Cardiac fibroblast (primary cell): ENCODE measurements around a stretch of chr21.

DNA sequence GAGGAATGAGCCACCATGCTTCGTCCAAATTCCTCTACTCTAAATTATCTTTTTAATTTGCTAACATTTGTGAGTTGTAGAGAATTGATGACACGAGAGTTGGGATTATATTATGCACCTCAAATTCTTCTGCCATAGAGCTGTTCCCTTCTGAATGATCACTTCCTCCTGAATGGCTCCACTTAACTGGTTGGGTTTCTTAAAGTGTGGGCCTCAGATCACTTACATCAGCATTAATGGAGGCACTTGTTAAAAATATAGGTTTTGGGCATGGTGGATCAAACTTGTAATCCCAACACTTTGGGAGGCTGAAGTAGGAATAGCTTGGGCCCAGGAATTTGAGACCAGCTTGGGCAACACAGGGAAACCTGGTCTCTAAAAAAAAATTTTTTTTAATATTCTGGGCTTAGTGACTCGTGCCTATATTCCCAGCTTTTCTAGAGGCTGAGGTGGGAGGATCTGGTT lies 2.8 kb downstream of the ITSN1 start:
- RRBS = no CpG with 5 or more reads among the region's 3 CpGs

- RRBS = no CpG with 5 or more reads among the region's 3 CpGs
Observed at GRCh38 chr21:33767517-33768036, 125.3 kb downstream of the ITSN1 start.

DNA sequence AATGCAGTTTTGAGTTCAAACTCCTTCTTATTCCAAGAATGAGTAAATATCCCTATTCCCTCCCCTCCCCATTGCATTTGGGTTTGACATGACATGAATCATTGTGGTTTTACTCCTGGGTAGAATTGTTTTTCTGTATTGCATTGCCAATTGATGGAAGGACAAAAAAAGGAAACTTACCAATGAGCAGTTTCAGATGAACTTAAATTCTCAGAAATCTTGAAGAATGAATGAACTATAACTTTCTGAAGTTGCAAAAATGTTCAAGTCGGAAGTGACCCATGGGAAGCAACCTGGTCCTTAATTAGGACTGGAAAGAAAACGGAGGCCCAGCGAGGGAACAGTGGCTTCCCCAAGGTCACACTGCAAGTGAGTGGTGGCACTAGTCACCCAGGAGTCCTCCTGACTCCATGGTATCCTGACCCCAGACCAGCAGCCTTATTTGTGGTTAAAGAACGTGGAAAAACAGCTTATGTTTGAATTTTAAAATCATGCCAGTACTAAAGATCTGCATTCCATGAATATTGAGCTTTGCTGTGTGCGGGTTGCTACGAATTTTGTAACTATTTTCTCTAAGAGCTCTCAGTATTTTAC lies 61.3 kb upstream of the ATP5PO start:
- RRBS = no CpG with 5 or more reads among the region's 6 CpGs

GRCh38 chr21:34037575-34037911 lies 35.8 kb upstream of the MRPS6 start:
- RRBS = no CpG with 5 or more reads among the region's 6 CpGs

DNA sequence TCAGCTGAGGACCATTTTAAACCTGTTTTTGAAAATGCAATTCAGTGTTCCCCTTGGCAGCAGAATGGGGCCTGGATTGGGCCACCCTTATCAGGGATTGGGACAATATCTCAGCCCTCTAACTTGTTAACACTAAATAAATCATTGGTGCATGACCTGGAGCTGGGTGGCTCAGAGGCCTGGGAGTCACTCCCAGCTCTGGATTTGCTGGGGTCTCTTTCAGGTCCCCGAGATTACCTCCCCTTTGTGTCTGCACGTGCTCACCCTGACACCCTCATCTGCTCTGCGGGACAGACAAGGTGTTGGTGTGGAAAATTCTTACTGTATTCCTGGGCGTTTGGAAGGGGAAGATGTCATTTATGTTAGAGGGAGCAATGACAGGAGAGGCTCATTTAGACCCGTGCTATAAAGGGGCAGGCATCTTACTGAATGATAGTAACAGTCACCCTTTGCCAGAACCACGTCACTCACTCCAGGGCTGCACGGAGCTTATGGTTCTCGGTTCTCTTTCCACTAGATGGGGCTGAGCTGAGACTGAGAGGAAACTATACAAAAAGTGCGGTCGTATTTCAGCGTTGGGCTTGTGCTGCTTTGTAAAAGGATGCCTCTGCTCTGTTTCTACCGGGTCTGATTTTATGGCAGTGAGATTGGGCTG lies 55.5 kb downstream of the MRPS6 start:
- RRBS = no CpG with 5 or more reads among the region's 12 CpGs

GRCh38 chr21:34198236-34198418 lies 124.7 kb downstream of the MRPS6 start:
- RRBS = no CpG with 5 or more reads among the region's 3 CpGs

DNA sequence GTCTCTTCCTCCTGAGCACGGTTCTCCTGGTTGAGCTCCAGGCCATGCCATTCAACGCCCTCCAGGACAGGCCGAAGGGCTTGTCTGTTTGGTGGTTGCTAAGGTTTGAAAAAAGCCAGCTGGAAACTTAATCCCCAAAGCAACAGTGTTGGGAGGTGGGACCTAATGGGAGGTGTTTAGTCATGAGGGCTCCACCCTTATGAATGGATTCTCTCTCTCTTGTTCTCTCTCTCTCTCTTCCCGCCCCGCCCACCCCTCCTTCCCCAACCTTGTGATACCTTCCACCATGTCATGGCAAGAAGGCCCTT lies 838 bp downstream of the KCNE1 start:
- RRBS = no CpG with 5 or more reads among the region's 5 CpGs

DNA sequence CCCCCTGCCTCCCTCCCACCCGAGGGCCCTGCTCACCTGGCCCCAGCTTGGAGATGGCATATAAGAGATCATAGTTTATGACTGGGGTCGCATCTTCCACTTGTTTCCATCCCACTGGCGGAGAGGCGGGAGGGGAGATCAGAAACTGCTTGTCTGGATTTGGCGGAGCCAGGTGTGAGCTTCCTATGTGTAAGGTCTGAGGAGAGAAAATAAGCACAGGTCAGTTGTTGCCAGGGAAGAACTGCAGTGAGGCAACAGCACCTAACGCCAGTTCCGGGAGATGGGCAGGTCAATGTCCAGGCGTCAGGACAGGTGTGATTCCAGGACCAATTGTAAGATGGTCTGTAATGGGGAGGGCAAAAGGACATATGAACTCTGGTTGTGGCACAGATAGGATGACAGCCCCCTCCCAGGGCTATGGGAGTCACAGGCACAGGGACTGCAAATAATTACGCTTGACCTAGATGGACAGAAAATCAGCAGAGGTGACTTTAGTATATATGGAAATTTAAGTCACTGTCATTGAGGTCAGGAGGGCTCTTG lies 9.5 kb upstream of the KCNE1 start:
- RRBS = no CpG with 5 or more reads among the region's 9 CpGs

DNA sequence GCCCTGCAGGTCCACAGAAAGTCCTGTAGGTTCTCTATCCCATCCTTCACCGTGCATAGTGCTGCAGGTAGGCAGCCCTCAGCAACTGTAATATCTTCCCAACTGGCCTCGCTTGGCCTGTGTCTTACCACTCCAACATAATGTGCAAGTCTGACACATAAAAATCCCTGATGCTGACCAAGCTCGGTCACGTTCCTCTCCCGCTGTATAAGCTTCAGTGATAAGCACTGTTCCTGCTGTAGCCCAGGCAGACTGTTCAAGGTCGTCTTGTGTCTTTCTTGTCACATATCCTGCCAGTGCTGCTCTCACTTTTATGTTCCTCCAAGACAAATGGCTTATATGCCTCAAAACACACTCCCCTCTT lies 19.4 kb upstream of the KCNE1 start:
- RRBS = no CpG with 5 or more reads among the region's 6 CpGs

DNA sequence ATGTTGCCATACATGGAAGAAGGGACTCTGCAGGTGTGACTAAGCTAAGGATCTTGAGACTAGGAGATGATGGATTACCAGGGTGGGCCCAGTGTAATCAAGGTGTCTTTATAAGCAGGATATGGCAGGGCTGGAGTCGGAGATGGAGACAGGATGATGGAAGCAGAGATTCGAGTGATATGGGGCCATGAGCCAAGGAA lies 31.1 kb upstream of the KCNE1 start:
- RRBS = no CpG with 5 or more reads among the region's 2 CpGs

- RRBS = no CpG with 5 or more reads among the region's 5 CpGs
Observed at GRCh38 chr21:34580069-34580425, 34.9 kb downstream of the RCAN1 start.

- RRBS = no CpG with 5 or more reads among the region's 4 CpGs
Observed at GRCh38 chr21:34583388-34583623, 31.6 kb downstream of the RCAN1 start.

DNA sequence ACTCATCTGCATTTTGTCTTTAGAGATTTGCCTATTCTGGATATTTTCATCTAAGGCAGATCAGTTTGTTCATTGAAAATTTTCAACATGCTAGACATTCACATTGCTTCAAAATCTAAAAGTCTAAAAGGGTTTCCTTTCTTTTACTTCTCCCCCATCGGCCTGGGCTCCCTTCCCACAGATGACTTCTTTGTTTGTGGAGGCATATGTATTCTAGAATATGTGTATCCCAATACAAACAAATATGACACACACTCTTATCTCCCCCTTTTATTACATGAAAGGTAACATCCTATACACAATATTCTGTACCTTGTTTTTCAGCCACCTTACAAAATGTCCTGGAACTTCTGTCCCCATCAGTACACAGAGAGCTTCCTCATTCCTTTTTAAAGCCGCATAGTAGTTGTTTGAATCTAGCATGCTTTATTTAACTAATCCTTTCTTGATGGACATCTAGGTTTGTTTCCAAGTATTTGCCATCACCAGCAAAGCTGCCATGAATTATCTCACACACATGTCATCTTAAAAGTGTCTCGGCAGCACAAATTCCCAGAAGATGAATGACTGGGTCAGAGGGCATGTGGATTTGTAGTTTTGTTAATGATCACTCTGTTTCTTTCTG lies 68.1 kb downstream of the CLIC6 start:
- RRBS = no CpG with 5 or more reads among the region's 3 CpGs

DNA sequence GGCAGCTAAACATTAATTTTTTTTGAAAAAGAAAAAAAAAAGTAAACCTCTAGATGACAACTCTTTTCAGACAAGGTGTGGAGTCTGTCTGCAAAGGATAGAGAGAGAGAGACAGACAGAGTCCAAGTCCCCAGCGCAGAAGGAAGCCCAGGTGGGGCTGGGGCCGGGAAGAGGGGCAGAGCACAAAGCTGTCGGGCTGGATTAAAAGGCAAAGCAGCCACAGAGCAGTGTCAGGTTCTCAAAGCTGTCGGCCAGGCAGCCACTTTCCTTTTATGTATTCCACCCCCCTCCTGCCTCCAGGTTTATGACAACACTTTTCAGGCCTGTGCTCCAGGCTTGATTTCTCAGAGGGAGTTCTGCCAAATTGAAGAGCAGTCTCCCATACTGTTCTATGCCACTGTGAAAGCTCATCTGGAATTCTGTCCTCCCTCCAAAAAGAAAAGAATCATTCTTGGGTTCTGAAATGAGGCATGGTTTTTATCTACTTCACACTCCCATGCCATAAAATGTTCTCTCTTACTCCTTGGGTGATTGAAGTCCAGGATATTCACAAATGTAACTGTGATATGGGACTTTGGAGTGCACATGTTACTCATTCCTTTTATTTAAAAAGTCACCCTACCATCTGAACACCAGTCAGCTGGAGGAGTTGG lies 128.1 kb downstream of the CLIC6 start:
- RRBS = no CpG with 5 or more reads among the region's 4 CpGs

DNA sequence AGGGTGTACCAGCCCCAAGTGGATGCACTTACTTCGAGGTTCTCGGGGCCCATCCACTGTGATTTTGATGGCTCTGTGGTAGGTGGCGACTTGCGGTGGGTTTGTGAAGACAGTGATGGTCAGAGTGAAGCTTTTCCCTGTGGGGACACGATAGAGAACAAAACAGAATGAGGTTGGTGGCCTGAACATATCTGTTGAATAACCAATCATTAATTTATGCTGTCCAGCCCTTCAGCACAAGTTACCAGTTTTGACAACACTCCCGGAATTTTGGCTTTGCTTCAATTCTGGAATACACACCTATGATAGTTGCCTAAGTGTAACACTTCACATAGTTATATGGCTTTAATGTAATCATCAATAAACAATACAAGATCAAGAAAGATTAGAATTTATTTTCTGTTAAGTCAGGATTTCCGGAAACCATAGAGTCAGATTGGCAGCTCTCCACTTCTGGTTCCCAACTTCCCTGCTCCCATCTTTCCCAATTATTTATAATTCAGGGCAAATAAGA lies 189.6 kb downstream of the RUNX1 start:
- RRBS = no CpG with 5 or more reads among the region's 7 CpGs

GRCh38 chr21:34861366-34862162 lies 187.5 kb downstream of the RUNX1 start:
- RRBS = no CpG with 5 or more reads among the region's 7 CpGs

DNA sequence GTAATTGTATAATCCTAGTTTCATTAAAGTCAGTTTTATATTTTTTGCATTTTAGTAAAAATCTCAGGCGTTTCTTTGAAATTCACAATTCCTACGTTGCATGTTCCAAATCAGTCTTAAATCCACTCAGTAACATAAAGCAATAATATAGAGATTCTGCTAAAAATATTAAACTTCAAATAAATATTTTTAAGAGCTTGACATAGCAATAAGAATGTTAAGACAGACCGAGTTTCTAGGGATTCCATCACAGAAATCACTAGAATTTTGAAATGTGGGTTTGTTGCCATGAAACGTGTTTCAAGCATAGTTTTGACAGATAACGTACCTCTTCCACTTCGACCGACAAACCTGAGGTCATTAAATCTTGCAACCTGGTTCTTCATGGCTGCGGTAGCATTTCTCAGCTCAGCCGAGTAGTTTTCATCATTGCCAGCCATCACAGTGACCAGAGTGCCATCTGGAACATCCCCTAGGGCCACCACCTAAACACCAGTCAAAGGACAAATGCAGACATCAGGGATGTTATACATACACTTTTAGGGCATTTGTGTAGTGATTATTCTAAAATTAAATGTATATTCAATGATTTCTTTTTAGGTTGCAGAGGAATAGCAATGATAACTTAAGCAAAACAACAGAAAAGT lies 168.8 kb downstream of the RUNX1 start:
- RRBS = no CpG with 5 or more reads among the region's 9 CpGs

DNA sequence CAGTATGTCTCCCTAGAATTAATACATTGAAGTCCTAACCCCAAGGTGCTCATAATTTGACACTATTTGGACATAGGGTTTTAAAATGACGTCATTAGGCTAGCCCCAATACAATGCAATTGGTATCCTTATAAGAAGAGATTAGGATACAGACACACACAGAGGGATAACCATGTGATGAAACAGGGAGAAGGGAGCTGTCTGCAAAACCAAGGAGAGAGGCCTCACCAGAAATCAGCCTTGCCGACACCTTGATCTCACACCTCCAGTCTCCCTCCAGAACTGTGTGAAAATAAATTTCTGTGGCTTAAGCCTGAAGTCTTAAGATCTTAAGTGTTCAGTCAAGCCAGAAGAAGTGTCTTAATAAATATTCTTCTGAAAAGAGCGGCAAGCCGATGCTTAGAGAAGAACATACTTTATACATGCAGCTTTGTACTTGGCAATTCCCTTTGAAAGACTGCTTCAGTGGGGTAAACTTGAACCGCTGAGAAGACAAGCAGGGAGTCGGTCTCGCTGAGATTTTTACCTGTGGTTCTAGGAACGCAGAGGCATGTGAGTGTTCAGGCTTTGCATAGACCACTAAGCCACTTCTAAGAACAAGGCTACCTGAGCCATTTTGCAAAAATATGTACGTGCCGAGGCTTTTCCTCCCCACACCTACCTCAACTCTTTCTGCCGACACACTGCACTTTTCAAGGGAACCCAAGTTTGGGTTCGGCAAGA lies 3.6 kb downstream of the RUNX1 start:
- RRBS = no CpG with 5 or more reads among the region's 12 CpGs

GRCh38 chr21:35050942-35051876 lies 2.1 kb upstream of the RUNX1 start:
- RRBS = no CpG with 5 or more reads among the region's 16 CpGs

- RRBS = no CpG with 5 or more reads among the region's 2 CpGs
Observed at GRCh38 chr21:35257288-35257810, 208.2 kb upstream of the RUNX1 start.